Calu3 (cell line): ENCODE measurements around the gene KRTAP12-3.

GRCh38 chr21:44077177-44078340 is 29.6 kb upstream of the PWP2 start:
- PRO-cap = no peak

- PRO-cap = no peak
These were observed 18.5 kb upstream of the PWP2 start for GRCh38 chr21:44088728-44089133.

DNA sequence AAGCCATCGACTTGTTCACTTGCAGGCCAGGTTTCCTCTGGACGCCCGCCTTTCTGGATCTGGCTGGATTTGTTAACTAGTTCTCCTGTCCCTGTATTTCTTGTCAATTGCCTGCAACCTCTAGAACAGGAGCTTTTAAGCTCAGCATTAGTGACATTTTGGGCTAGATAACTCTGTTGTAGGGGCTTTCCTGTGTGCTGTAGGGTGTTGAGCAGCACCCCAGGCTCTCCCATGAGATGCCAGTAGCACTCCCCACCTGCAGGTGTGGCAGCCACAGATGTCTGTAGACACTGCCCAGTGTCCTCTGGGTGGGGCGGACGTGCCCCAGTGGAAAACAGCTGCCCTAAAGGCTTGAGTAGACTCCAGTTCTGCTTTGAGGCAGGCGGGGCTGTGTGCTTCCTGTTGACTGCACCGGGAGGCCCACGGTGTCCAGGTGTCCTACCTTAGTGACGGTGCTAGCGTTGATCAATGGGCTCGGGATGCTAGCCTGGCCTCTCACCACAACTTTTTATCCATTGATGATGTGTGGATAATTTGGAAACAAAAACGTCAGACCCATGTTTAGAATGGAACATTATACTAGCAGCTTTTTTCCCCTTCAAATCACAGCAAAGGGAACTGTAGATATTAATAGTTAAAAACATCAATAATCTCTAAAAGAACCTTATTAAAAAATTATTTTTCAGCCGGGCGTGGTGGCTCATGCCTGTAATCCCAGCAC is 16.8 kb upstream of the PWP2 start:
- PRO-cap = no peak

DNA sequence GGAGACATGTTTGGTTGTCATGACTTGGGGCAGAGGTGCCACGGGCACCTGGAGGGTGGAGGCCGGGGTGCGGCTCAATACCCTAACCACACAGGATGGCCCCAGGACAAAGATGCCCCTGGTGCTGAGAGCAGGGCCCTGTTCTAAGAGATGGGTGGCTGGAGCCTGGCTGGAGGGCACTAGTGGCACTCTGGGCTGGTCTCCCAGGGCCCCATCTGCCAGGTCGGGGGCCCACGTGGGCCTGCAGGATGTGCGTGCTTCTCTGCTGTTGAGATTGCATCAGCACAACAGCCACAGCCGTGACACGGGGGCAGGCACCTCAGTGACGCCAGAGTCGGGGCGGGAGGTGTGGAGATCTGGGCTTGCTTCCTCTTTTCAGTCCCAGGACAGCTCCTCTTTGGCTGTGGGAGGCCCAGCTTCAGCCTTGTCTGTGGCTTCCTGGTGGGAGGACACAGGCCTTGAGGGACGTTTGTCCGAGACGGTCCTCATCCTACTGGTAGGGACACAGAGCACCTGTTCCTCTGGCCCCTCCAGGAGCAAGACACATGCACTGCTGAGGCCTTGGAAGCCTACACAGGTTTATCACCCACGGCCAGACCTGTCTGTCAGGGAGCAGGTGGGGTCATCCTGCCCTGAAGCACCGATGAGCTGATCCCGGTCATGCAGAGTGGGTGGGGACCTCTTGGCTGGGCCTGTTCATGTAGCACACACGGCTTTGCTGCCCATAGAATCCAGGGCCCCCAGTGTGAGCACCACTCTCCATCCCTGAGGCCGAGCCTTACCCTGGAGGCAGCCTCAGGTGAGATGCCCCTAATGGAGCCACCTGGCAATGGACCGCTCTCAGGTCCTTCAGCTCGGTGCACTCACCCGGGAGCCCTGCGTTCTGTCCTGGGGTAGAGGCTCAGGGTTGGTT is 44.4 kb downstream of the ICOSLG start:
- PRO-cap = no peak

DNA sequence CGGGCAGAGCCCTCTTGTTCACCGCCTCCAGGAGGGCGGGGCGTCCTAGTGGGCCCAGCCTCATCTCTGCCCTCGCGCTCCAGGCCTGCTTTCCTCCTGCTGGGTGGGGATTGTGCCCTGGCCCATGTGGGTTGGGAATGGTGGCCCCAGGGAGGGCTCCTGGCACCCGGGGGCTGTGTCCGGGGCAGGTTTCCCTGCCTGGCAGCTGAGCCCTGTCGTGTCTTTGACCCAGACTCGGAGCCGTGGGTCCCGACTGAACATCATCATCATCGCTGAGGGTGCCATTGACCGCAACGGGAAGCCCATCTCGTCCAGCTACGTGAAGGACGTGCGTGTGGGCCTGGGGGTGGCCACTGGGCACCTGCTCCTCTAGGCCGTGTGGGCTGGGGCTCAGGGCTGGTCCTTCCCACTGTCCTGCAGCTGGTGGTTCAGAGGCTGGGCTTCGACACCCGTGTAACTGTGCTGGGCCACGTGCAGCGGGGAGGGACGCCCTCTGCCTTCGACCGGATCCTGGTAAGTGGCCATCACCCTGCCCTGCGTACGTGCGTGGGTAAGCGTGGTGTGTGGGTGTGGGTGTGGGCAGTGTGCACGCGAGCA is 16.3 kb downstream of the PFKL start:
- PRO-cap = no peak

DNA sequence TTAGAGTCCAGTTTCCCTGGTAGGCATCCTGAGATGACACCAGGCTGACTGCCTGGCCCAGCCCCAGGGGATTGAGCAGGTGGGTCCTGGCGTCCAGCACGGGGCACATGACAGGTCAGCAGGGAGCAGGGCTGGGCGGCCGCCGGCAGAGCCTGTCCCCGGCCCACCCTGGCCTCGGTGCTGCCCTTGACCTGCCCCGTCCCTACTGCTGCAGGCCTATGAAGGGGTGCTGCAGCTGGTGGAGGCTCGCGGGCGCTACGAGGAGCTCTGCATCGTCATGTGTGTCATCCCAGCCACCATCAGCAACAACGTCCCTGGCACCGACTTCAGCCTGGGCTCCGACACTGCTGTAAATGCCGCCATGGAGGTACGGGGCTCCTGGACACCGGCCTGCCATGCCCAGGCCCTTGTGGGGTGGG is 15.6 kb downstream of the CFAP410 start:
- PRO-cap = no peak

- PRO-cap = no peak
These were observed 10.4 kb downstream of the CFAP410 start for GRCh38 chr21:44328686-44329300.

DNA sequence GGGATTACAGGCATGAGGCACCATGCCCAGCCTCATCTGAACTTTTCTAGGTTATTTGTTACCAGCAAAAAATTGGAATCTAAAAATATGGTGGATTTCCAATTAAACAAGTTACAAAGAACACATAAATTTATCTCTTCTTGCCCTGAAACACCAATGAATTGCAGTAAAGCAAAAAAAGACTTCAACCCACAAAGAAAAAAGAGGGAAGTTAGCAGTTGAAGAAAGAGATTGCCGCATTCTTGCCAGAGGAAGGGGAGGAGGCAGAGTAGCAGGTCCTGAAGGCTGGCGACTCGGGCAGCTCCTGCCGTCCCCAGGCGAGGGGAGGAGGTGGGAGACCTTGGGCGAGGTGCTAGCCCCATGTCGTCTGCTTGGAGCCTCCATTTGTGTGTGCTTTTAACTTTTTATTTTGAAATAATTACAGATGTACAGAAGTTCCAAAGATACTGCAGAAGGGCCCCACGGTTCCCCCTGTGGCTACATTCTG is 6.6 kb downstream of the TRPM2 start:
- PRO-cap = no peak

- PRO-cap = no peak
These were observed 30.0 kb upstream of the LRRC3 start for GRCh38 chr21:44424944-44426082.

DNA sequence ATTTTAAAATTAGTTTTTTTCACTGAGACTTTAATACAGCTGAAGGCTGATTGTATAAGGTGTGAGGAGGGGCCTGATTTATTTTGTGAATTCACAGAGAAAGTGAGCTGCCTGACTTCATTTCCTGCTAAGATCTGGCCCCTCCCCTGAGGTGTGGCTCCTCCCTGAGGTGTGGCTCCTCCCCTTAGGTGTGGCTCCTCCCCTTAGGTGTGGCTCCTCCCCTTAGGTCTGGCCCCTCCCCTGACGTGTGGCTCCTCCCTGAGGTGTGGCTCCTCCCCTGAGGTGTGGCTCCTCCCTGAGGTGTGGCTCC is 27.1 kb upstream of the LRRC3 start:
- PRO-cap = no peak

DNA sequence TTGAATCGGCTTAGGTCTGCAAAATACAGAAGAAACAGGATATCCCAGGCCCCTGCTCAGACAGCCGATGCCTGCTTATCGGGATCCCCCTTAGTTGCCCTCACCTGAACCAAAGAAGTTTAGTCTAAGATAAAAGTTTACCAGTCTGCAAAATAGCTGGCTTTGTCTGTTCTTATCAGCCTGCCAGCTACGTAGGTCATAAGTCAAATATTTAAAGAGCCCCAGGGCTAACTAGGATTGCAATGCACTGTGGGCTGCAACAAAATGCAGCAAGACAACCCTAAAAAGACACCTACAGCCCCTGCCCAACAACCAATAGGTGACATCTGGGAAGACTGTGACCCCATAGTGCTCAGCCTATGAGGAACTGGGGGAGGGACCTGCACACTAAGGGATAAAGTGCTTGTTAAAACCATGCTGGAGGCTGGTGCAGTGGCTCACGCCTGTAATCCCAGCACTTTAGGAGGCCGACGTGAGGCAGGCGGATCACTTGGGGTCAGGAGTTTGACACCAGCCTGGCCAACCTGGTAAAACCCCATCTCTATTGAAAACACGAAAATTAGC is 27.4 kb downstream of the LRRC3 start:
- PRO-cap = no peak

DNA sequence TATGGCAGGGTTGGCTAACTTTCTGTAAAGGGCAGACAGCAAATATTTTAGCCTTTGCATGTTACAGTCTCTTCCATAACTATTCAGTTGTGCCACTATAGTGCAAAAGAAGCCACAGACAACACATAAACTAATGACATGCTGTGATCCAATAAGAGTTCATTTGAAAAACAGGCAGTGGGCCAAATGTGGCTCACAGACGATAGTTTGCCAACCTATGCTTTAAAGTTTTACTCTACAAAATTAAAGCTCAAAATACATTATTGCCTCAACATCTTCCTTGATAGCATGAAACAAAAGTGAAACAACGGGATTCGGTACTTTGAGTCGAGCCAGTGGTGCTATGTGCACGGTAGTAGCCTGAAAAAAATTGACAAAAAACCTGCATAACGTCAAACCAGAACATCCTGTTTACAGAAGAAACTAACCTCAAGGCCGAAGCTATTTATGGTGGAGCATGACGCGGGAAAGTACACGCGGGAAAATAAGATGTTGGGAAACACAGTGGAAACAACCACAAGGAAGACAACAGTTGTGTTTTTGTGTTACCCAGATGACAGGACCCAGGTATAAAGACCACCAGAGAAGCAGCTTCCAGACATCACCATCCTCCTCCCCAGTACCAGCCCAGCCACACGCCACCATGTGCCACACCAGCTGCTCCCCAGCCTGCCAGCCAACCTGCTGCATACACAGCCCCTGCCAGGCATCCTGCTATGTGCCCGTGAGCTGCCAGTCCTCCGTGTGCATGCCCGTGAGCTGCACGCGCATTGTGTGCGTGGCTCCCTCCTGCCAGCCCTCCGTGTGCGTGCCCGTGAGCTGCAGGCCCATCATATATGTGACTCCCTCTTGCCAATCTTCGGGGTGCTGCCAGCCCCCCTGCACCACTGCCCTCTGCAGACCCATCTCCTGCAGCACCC is at the start of gene KRTAP12-3:
Gene KRTAP12-3 (plus strand): TSS at position 596 of the 920 bp plus-strand sequence.
- PRO-cap = no peak

GRCh38 chr21:44709927-44710529 is 1.3 kb downstream of the TSPEAR start:
- PRO-cap = no peak

GRCh38 chr21:44842174-44842566 is 24.3 kb upstream of the SUMO3 start:
- PRO-cap = no peak

GRCh38 chr21:44850089-44850828 is 23.2 kb downstream of the PTTG1IP start:
- PRO-cap = no peak

DNA sequence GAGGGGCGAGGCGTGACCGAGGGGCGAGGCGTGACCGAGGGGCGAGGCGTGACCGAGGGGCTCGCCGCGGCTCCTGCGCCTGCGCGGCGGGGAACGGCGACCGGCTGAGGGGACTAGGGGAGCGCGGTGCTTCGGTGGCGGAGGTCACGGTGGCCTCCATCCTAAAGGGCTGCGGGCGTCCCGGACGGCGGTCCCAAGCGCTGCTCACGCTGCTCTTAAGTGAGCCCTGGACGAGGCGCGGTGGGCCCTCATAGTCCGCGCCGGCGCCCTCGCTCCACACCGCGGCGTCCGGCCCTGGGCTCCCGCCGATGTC is 421 bp upstream of the PTTG1IP start:
- PRO-cap = no peak

DNA sequence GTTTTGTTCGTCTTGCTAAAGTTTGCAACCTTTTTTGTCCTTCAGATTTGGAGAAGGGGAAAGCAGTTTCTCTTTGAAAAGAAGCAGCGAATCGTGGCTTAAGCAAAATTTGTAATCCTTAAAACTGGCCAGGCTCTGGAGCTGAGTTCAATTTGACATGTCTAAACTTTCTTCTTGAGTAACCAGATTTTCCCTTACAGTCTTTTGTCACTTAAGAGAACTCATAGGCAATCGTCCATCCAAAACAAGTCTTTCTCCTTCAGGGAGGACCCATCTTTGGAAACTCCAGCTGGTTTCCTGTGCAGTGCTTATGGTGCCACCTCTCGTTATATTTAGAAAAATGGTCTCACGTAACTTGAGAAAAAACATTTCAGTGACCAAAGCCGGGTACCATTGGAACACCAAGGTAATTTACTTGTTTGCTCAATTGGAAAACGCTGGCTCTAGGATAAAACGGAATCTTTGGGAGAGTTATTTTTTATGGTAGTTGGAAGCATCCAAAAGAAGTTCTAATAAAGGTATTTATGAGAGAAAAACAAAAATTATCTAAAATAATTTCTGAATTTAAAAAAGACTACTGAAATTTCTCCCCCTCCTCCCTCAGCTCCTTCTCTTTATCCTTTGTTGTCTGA is 1.9 kb upstream of the PTTG1IP start:
- PRO-cap = no peak

DNA sequence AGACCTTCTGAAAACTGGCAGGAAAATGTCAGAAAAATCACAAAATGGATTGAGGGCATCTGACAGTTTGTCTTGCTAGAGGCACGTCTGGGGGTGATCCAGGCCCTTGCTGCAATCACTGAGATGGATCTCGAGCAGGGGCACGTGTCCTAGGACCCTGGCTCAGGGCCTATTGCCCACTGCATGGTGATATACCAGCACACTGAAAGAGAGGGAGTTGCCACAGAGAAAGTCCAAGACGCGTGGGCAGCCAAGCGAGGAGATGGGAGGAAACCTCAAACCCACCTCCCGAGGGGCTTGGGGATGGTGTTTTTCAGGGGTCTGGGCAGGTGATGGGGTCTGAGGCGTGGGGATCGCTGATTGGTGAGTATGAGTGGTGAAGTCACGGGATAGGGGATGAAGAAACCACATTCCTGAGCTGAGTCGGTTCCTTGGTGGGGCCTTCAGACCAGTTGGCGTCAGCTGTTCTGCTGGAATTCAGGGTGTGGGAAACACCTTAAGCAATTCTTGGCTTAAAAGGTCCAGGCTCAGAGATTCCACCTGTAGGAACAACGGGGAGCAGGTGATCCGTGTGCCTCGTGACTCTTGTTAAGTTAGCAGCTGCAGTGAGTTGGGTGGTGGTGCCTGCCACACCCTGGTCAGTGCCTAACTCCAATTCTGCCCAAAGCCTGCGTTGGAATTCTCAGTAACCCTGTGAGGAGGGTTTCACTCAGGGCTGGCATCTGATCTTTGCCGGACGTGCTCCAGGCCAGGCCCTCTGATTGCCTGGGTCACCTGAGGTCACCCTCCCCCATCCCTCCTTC is 8.8 kb upstream of the PTTG1IP start:
- PRO-cap = no peak

DNA sequence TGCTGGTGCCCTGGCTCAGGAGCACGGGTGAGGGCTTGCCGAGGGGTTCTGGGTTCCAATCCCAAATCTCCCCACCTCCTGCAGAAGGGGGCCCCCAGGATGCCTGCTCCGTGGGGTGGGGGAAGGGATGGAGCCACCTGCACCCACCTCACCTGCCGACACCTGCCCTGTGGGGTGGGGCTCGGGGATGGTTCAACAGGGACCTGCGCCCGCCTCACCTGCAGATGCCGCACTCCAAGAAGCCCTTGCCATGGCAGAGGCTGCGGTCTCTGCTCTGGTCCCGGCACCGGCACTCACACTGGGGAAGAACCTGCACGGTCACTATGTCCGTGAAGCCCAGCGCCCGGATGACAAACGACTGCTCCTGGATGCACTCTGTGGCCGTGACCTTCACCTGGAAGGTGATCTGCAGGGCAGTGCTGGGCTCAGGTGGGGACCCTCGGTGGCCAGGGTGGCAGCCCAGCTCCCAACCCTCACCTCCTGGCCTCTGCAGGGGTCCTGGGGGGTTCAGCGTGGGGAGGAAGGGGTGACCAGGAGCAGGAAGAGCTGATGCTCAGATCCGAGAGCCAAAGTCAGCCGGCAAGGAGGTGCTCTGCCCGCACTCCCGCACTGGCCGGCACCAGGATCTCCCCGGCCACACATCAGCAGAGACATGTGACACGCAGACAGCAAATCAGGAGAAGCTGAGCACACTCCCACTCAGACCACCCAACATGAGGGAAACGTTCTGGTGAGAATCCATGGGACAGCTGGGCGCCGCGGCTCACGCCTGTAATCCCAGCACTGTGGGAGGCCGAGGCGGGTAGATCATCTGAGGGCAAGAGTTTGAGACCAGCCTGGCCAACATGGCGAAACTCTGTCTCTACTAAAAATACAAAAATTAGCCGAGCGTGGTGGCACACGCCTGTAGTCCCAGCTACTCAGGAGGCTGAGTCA is 18.4 kb upstream of the PTTG1IP start:
- PRO-cap = no peak

DNA sequence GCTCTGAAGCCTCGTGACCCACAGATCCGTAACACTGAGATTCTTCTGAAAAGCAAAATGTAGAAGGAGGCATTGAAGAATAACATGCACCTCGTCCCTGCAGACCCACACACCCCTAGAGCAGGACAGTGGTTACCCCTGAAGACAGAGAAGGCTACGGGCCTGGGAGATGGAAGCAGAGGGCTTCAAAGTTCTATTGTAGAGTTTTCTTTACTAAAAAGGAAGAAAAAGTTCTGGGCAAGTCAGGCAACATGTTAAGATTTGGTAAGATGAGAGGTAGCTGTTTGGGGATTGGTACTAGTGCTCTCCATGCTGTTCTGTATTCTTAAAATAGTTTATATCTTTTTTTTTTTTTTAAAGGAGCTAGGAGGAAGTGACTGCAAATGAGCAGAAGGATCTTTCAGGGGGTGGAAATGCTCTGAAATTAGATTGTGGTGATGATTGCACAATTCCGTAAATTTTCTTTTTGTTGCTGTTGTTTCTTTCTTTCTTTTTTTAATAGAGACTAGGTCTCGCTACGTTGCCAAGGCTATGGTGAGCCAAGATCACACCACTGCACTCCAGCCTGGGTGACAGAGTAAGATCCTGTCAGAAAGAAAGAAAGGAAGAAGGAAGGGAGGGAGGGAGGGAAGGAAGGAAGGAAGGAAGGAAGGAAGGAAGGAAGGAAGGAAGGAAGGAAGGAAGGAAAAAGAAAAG is 4.2 kb upstream of the ITGB2 start:
- PRO-cap = no peak